RPMI7951 (cell line): ENCODE results near the genes RBM25, MIDEAS, ZNF410 and YLPM1.

GRCh38 chr14:72679067-72679364 lies 214.9 kb downstream of the DPF3 start:
- RAMPAGE, long total RNA = no peak

GRCh38 chr14:72753232-72753534 lies 140.7 kb downstream of the DPF3 start:
- RAMPAGE, long total RNA = no peak

DNA sequence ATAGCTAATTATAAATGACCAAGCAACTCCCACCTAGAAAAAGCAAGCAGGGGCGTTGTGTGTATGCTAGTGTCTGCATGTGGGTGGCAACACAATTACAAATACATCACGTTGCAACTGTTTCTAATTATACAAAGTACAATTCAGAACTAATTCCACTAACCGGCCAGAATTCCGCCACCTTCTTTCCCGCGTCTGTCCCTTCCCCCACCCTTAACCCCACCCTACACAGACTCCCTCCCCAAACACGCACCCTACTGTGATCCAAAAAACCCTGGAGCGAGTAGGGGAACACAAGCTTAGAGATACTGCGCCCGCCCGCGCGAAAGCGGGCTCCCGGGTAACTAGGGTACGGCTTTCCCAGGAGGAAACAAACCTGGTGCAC lies 2.1 kb downstream of the DPF3 start:
- RAMPAGE, long total RNA = no peak

DNA sequence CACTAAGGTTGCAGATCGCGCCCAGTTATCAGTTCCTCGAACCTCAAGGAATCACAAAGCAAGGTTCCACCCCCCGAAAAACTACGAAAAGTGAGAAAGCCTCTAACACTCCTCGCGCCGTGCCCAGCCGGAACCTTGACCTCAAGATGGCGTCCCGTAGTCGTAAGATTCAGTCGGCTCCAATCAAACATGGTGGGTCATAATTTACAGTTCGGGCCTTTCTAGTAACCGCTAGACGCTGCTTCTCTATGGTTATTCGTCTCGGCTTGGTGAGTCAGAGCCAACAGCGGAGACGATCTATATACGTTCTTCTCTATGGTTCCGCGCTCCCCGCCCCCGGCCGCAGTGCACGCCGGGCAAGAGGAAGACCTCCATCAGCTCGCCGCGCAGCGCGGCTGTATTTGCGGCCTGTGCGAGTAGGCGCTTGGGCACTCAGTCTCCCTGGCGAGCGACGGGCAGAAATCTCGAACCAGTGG lies at the start of gene RBM25:
Gene RBM25, plus strand, starts transcription at position 366 of the 476 bp plus-strand sequence.
- RAMPAGE, long total RNA = no peak

- RAMPAGE, long total RNA = no peak
These were observed 1.0 kb downstream of the RBM25 start for GRCh38 chr14:73059407-73059685.

DNA sequence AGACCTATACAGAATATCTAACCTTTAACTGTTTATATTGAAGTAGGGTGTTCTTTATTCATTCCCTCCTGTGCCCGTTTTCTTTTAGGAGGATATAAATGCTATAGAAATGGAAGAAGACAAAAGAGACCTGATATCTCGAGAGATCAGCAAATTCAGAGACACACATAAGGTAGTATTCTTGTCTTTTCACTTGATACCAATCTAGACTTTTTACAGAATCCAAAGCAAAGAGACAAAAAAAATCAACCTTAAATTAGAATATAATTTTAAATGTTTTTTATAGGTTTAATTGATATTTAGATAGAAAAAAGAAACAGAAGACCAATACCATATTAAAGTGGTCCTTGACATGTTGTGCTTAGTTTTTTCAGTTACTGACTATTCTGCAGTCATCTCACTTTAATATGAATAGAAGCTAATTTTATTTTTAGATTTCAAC lies 36.7 kb upstream of the PSEN1 start:
- RAMPAGE, long total RNA = no peak

DNA sequence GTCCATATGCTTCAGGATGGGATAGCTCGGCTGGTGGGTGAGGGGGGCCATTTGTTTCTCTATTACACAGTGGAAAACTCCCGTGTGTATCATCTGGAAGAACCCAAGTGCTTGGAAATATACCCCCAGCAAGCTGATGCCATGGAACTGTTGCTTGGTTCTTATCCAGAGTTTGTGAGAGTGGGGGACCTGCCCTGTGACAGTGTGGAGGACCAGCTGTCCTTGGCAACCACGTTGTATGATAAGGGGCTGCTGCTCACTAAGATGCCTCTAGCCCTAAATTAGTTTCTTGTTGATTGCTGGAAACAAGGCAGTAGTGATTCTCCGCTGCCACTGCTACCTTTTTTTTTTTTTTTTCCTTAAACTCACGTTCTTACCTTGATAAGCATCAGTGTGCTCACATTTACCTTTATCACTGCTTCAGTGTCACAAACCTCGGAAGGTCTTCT lies 1.9 kb downstream of the RIOX1 start:
- RAMPAGE, long total RNA = no peak

GRCh38 chr14:73526281-73526855 lies 10.6 kb upstream of the ACOT1 start:
- RAMPAGE, long total RNA = no peak

GRCh38 chr14:73744815-73745537 lies 15.1 kb downstream of the MIDEAS start:
- RAMPAGE, long total RNA = no peak

DNA sequence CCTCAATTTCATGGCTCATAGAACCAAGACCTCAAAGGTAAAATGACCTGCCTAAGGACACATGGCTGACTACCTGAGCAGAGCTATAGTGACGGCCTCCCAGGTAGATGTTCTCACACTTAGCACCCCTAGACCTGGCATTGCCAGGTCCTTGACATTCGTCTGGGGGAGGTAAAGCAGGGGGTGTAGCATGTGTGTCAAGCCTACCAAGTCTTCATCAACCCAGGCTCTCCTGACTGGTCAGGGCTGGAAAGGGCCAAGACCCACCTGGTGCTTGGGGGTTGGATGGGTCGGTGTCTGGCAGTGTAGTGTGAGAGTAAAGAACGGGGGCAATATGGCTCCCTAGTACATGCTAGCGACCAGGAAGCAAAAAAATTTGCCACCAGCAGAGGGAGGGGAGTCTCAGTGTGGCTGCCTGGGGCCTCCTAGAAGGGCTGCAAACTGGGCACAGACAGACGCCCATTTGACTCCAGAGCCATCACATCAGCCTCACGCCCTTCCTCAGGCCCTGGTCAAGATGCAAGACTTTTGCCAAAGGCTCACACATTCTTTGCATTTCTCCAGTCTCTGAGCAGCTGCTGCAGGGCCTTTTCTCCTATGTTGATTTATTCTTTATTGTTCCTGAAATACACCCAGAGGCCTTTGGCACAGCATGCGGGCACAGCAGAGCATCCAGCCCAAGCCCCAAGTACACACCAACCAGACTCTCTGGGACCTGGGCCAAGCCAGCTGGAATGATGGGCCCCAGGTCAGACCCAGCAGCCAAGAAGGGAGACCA lies 7.7 kb downstream of the MIDEAS start:
- RAMPAGE, long total RNA = no peak

DNA sequence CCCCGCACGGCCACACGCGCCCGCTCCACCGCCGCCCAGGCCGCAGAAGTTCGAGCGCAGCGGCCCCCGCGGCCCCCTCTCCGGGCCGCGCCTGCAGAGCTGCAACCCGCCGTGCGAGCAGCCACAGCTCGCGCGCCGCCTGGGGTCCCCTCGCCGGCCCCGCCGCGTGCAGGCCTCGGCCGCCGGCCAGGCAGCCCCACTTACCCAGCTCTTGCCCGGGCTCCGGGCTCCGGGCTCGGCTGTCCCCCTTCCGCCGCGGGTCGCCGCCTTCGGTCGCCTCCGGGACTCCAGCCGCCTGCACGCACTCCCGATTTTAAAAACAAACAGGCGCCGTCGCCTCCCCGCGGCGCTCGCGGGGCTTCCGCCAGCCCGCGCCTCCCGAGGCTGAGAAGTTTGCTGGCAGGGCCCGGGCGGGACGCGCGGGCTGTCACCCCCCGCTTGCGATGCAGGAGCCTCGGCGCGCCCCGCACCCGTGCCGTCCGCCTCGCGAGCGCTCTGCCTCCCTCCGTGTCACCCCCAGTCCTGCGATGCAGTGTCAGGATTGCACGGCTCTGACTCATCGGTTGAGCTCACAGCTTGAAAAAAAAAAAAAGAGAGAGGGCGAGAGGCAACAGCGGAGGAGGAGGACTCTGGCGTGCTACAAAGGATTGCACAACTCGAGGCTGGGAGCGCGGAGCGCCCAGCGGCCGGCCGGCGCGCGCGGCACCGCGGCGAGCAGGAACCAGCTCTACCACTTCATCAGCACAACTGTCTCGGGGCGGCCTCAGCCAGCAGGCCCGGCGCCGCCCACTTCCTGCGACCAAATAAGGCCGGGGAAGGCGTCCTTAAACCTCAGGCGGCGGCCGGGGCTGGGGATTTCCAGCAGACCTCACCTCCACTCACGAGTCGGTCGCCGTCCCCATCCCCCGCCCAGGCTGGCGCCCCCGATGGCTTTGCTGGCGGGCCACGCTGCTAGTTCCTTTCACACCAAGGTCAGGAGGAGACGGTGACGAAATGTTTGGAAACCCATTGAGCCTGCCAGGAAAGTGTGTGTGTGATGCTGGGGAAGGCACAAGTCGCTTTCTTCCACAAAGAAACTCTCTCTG lies at the start of gene MIDEAS:
Gene MIDEAS, minus strand, starts transcription at position 745 of the 1,085 bp plus-strand sequence.
- RAMPAGE, long total RNA = no peak

- RAMPAGE, long total RNA = no peak
These were observed at the start of gene ZNF410 for GRCh38 chr14:73886112-73887103. TSS of gene ZNF410 (plus strand) at chr14:73886859.

DNA sequence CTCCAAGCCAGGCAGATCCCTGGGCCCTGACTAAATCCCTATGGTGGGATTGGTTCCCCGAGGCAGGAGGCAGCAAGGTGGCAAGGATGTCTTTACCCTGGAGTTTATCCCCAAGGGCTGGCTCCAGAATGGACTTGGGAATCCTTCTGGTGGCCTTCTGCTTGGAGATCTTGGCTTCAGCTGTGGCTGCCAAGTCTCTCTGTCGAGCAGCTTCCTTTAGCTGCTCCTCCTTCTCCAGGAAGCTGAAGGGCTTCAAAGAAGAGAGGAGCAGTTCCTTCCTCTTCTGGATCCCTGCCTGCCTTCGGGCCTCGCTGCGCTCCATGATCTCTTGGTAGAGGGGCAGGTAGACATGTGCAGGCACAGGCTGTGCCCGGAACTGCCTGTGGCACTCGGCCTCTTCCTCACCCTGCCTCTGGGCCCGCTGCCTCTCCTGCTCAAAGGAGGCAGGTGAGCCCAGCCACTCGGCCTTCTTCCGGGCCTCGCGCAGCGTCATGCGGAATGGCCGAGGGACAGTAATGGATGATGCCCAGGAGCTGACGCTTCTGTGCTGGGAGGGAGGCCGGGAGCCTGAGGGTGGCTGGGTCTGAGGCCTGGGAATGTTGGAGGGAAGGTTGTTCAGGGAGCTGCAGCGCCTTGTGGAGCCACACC lies 5.5 kb downstream of the FAM161B start:
- RAMPAGE, long total RNA = no peak

DNA sequence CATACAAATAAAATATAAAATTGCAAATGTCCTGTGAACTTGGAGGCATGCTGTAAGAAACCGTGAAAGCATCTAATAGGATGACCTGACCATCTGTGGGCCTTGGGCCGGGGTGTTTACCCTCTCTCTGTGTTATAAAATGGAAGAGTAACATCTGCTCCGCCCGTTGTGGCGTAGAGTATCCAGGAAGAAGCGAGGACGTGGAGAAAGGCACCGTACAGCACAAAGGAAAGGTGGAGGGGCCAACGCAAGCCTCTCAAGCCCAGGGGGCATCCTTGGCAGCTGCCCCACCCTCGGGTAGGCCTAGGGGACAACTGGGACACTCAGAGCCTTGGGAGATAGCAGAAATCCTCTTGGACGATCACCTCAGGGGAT lies 26.1 kb downstream of the VSX2 start:
- RAMPAGE, long total RNA = no peak

GRCh38 chr14:74491748-74492686 lies 1.1 kb downstream of the NPC2 start:
- RAMPAGE, long total RNA = no peak

- RAMPAGE, long total RNA = no peak
These were observed 9.7 kb downstream of the ISCA2 start for GRCh38 chr14:74503097-74503814.

DNA sequence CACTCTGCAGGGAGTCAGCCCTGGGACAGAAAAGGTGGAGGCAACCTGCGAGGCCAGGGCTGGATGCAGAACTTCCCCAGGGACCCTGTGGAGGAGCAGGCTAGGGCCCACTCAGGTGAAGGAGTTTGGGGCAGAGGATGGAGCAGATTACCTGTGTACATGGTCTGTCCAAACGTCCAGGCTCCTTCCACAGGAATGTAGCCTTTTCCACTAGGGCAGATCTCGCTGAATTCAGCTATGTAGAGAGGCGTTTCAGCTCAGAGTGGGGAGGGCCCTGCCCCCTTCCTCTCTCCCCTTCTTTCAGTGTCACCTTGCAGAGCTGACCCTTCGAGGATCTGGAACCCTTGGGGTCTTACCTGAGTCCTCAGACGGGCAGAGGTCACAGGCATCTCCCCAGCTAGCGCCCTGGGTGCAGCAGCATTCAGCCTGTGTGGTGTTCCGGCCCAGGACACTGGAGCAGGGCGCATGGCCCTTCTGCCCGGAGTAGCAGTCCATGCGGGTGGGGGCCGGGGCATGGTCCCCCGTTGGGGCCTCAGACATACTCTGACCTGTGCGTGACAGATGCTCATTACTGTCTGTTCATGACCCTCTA lies 11.2 kb downstream of the ISCA2 start:
- RAMPAGE, long total RNA = no peak

DNA sequence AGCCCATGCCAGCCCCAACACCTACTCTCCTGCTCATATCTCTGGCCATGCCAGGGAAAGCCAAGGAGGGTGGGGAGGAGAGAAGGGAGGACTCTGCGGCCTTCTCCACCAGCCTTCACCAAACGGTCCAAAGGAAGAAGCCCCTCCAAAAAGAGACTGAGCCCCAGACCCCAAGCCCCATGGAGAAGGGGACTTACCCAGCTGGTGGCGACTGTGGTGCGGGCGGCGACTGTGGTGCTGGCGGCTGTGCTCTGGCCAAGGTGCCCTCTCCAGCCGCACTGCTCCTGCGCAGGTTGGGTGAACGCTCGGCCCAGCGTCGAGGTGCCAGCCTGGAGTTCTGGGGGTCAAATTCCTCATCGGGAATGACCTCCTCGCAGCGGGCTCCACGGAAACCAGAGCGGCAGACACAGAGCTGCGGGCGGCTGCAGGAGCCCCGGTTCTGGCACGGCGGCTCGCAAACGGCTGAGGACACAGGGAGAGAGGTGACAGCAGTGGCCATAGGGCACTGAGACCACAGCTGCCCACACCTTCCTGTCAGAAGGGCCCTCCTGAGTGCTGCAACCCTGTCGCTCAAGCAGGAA lies 26.3 kb downstream of the LTBP2 start:
- RAMPAGE, long total RNA = no peak

DNA sequence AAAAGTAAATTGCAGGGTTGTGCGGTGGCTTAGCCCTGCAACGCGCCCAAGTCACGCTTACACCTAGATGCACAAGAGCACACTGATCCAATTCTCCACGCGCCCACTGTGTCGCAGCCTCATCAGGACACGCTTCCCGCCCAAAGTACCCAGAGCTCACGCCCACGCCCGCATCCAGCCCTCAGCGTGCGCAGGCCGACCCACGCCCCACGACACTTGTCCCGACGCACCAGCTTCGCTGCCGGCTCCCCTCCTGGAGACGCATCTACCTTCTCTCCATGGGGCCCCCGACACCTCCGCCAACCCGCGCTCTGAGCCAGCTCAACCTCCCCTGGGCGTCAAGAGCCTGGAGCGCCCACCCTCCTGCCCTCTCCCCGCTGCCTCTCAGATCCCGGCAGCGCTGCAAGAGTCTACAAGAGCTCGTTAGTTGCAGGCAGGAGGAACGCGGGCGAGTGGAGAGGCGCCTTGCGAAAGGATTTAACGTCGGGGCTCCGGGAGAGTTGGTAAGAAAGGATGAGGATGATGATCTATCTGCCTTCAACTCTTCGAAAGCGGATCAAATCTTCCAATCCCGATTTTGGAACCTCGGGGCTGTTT lies 1.2 kb downstream of the LTBP2 start:
- RAMPAGE, long total RNA = no peak

DNA sequence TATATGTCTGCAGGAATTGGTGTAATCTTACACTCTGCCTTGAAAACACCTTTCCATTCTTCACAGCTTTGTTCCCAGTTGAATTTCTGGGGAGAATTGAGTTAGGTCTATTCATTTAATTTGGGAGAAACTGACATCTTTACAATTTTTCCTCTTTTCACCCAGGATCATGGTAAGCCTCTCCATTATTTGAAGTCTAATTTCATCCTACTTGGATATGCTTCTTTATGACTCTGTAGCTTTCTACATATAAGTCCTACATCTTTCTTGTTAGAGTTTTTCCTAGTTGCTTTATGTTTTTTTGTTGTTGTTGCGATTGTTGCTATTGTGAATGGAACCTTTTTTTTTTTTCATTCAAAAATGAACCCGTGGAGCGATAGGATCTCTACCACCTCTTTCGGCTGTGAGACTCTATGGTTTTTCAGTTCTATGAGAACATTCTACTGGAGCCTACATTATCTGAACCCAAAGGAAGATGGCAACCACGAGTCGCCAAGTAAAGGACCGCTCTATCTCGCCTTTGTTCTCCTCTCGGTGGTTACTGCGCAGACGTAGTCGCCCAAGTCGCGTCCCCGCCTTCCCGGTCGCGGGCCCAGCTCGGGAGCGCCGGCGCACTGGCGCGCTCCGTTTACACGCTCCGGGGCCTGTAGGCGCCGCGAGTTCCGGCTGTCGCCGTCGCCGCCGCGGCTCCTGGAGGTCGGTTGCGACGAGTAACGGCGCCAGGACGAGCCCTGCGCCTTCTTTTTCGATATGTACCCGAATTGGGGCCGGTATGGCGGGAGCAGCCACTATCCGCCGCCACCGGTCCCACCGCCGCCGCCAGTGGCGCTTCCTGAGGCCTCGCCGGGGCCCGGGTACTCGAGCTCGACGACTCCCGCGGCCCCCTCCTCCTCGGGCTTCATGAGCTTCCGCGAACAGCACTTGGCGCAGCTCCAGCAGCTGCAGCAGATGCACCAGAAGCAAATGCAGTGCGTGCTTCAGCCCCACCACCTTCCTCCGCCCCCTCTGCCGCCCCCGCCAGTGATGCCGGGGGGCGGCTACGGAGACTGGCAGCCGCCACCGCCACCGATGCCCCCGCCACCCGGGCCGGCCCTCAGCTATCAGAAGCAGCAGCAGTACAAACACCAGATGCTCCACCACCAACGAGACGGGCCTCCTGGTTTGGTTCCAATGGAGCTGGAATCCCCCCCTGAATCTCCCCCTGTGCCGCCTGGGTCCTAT lies at the start of gene YLPM1:
Gene YLPM1, plus strand, starts transcription at position 577 of the 1,221 bp plus-strand sequence.
- RAMPAGE, long total RNA = no peak